Metastatic Liver Carcinoma in the Lung (tissue), 2 donors: ENCODE measurements around a stretch of chr14.

- PRO-cap, 2 experiments, result no peak in any of the 2 experiments
Observed at GRCh38 chr14:68945175-68946352, 33.5 kb downstream of the ACTN1 start.

DNA sequence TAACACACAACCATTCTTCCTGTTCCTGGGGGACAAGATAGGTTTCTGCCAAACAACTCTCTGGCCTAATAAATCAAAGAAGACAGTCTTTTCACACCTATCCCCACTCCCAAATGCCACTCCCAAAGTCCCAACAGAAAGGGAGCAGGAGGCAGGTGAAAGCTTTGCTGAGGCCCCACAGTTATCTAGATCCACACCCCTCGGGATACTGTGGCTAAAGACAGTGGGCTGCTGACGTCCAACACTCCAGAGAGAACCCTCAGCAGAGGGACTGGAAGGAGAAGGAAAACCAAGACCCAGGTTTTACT is 12.7 kb downstream of the ACTN1 start:
- PRO-cap, 2 experiments, result no peak in any of the 2 experiments

GRCh38 chr14:68977375-68978465 is 1.4 kb downstream of the ACTN1 start:
- PRO-cap, 2 experiments, result peak in 2 of 2 experiments; most common plus-strand start chr14:68977913 (in 2); most common minus-strand start chr14:68977542 (in 1)

GRCh38 chr14:69129017-69129593 is 23.8 kb downstream of the DCAF5 start:
- PRO-cap, 2 experiments, result no peak in any of the 2 experiments

GRCh38 chr14:69133068-69133824 is 19.7 kb downstream of the DCAF5 start:
- PRO-cap, 2 experiments, result no peak in any of the 2 experiments

- PRO-cap, 2 experiments, result no peak in any of the 2 experiments
Observed at GRCh38 chr14:69532635-69533143, 42.0 kb downstream of the CCDC177 start.

GRCh38 chr14:69587260-69587875 is 12.7 kb upstream of the CCDC177 start:
- PRO-cap, 2 experiments, result no peak in any of the 2 experiments

GRCh38 chr14:69648515-69649220 is 37.3 kb downstream of the SUSD6 start:
- PRO-cap, 2 experiments, result no peak in any of the 2 experiments

- PRO-cap, 2 experiments, result no peak in any of the 2 experiments
Observed at GRCh38 chr14:69670746-69671816, 59.7 kb downstream of the SUSD6 start.

GRCh38 chr14:69767253-69767577 is 273 bp downstream of the SRSF5 start:
- PRO-cap, 2 experiments, result no peak in any of the 2 experiments

DNA sequence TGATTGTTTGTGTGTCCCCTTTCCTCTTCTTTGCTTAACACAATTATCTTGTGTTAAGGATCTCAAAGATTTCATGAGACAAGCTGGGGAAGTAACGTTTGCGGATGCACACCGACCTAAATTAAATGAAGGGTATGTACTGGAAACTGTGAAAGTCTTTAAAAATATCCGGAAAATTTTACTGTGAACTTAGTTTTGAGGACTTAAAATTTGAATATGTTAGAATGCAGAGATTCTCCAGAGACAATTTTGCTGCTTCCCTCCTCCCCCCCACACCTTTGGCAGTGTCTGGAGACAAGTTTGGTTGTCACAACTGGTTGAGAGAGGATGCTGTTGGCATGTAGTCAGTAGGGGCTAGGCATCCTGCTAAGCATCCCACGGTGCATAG is 3.5 kb downstream of the SRSF5 start:
- PRO-cap, 2 experiments, result no peak in any of the 2 experiments

DNA sequence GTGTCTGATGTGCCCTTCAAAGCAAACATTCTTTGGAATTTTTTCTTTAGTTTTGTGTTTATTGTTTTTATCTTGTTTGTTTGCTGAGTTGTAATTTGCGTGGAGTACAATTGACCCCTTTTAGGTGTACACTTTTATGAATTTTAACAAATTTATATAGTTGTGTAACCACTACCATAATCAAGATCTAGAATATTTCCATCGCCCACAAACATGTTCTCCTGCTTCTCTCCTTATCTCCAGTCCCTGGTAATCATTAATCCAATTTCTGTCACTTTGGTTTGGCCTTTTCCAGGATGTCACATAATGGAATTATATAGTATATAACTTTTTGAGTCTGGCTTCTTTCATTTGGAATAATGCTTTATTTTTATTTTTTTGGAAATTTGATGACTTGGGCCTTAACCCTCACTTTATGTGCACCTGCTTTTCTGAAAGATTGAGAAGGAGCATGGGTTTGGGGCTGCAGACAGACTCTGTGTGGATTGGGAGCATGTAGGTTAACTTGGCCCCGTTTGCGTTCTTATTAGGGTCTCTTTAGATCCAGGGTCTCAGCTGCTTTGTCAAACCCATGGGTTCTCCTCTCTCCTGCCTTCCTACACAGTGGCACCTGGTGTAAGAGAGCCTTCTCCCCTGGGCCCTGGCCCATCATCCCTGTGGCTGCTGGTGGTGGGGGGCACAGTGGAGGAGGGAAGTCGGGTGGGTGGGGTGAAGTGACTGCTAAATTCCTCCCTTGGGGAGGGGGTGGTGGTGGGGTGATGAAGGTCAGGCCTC is 63.3 kb downstream of the SMOC1 start:
- PRO-cap, 2 experiments, result no peak in any of the 2 experiments

DNA sequence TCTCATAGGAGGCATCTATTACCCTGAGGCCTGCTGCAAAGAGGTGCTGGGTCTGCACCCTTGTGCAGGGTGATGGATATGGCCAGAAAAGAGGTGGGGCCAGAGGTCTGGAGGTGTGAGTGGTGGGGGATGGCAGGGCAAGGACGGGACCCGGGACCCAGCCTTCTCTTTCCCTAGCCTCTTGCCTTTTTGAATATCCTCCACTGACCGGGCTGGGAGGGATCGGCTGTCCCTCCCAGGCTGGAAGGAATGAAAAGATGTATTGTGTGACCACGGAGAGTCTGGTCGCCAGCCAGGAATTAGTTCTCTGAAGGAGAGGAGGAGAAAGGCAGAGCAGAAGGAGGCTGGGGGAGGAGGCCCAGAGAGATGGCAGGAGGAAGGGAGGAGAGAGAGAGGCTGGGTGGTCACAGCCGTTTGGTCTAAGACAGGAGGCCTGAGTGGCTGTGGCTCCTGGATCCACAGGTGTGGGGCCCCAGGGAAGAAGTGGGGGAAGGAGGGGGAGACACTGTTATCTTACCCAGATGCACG is 101.6 kb downstream of the SMOC1 start:
- PRO-cap, 2 experiments, result no peak in any of the 2 experiments

DNA sequence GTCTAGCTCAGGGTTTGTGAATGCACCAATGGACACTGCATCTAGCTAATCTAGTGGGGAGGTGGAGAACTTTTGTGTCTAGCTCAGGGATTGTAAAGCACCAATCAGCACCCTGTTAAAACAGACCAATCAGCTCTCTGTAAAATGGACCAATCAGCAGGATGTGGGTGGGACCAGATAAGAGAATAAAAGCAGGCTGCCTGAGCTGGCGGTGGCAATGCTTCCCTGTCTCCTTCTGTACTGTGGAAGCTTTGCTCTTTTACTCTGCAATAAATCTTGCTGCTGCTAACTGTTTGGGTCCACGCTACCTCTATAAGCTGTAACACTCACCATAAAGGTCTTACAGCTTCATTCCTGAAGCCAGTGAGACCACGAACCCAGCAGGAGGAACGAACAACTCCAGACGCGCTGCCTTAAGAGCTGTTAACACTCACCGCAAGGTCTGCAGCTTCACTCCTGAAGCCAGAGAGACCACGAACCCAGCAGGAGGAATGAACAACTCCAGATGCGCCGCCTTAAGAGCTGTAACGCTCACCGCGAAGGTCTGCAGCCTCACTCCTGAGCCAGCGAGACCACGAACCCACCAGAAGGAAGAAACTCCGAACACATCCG is 66.8 kb upstream of the SLC8A3 start:
- PRO-cap, 2 experiments, result no peak in any of the 2 experiments

DNA sequence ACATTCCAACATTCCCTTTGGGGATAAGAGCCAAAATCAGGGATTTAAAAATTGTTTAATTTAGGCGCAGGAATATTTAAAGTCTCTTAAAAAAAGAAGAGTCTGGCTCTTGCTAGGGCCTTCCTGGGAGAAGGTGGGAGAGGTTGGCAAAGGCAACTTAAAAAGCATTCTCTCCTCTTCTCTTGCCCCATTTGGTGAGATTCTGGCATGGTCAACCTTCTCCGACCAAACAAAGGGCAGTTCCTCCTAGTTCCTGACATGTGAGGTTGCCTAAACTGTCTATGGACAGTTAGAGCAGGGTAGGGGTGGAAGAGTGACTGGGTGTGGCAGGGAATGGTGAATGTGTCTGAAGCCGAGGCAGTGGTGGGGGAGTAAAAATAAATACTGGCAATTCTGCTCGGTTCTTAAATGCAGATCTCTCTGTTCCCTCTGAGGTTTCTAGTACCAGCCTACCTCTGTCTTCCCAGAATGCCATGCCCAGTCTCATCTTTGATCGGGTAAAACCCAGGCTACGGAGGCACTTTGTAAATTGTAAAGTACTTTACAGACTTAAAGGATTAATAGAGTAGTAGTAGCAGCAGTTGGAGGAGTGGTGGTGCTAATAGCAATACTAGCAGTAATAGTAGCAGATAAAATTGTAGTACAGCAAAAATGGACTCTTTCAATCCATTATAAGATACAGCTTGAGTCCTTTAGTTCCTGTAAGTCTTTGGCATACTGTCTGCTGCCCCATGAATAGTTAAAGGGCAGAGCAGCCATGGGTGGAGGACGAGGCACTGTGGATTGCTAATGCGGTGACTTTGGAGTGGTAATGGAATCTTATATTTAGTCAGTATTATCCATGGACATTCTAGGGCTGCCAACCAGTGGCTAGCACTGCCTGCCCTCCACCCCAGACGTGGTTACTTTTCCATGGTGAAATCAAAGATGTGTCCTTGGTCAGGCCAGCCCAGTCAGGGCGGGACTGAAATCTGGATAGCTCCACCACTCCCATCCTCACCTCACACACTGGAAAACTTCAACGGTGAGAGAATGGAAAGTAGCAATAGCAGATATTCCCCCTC is 1.9 kb downstream of the TTC9 start:
- PRO-cap, 2 experiments, result no peak in any of the 2 experiments

- PRO-cap, 2 experiments, result peak in 1 of 2 experiments; most common plus-strand start chr14:70663802 (in 1)
Observed at GRCh38 chr14:70663340-70664336, 21.9 kb downstream of the TTC9 start.

DNA sequence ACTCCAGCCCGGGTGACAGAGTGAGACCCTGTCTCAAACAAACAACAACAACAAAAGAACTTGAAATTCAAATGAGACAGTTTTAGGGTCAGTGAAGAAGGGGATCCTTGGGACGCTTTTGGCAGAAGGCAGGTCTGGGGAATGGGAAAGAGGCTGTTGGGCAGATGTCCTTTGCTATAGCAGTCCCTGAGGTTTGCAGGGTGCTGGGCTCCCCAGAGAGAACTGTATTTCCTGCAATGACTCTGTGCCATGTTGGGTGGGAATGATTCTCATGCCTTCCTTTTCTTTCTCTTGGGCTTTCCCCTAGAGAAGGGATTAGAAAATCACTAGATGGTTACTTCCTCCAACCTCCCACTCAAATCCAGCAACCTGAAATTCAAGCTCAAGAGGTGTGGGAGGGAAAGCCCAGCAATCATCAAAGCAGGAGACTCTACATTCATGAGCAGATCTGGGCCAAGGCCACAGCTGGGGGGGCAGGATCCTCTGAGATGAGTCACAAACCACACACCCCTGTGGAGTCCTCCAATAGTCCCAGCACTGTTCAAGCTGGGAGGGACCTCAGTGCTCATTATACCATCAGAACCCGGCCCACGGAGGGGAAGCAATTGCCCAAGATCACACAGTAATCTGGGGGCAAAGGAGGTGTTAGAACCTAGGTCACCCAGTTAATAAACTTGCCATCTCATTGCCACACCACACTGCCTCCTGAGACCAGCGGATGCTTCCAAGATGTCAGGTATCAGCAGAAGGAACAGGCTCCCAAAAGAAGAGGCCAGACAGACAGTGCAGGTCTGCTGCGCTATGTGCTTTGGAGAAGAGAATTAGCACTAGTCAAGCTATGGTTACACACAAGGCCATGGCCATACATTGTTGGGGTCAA is 65.5 kb downstream of the TTC9 start:
- PRO-cap, 2 experiments, result no peak in any of the 2 experiments

DNA sequence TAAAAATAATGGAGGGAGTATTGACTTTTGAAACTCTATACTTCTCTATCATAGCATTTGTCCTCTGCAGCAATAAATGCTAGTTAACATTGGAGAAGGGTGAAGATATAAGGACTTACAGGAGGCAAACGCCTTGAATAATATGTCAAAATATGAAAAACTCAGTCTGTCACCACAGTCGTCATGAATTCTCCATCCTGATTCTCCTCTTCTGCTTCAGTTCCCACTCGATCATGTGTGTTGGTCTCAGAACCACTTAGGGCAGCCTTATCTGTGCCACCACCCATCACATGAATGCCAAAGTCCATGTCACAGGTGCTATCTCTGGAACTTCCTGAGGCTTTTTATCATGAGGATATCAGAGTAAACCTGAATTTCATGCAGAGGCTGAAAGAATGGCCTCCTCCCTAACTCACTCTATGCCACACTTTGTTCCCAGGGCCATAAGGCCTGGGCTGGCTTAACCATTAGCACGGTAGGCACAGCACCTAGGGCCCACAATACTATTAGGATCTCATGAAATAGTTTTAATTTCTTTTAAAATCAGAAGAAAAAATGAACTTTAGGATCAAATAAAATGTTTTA is 28.7 kb upstream of the MAP3K9 start:
- PRO-cap, 2 experiments, result peak in 1 of 2 experiments; most common minus-strand start position 213 of the sequence (in 1)

- PRO-cap, 2 experiments, result no peak in any of the 2 experiments
Observed at GRCh38 chr14:70919467-70920333, 12.4 kb downstream of the PCNX1 start.

DNA sequence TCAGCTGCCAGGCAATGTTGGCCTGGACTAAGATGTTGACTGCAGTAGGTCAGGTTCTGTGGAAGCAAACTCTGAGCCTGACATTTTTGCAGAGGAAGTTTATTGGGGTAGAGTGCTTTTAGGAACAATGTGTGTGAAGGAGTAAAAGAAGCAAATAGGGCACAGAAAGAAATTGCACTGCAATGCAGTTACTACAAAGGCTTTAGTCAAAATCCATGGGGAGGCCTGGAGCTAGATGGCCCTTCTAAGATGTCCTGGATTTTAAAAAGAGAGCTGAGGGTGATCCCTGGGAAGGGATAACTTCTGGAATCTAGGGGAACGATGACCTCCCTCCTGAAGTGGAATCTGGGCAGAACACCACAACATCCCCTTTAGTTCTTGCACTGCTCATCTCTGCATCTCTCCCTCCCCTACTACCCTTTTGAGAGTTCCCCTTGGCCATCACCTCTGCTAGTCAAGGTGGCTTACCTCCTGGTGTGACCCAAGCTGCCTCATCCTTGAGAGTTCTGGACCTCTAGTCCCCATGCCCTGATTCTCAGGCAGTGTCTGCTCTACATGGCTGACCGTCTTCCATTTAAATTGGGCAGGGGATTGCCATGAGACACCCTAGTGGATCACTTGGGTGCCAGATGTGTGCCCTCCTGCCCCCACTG is 196.8 kb upstream of the SIPA1L1 start:
- PRO-cap, 2 experiments, result no peak in any of the 2 experiments